H9 (cell line): ENCODE results near the gene ZBED5.

GRCh38 chr11:10857661-10858166 lies at the start of gene ZBED5:
TSS of gene ZBED5 (minus strand) at chr11:10858053.
- PRO-cap, result bidirectional peak, plus-strand start at chr11:10857799, minus-strand start at chr11:10857859; bidirectional peak, plus-strand start at chr11:10858225, minus-strand start at chr11:10858053

DNA sequence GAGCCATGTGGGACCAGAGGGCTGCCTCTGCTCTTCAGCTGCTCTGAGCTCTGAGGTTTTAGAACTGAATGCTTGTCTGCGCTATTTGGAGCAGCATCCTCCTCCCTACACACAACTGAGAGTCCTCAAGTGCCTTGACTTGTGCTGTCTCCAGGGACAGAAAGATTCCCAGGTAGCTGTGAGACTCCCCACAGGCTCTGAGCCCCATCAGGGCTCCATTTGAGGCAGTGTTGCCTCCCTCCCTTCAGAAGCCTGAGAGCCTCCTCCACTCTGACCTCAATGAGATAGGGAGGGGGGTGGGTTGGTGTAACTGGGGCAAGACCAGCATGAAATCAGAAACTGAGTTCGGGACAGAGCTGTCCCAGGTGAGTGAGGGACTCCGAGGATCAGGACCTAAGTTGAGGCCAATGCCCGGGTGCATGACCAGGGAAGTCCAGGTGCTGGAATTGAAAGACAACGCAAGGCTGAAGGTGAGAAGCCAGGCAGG lies 40.7 kb upstream of the ZBED5 start:
- PRO-cap, result no peak

DNA sequence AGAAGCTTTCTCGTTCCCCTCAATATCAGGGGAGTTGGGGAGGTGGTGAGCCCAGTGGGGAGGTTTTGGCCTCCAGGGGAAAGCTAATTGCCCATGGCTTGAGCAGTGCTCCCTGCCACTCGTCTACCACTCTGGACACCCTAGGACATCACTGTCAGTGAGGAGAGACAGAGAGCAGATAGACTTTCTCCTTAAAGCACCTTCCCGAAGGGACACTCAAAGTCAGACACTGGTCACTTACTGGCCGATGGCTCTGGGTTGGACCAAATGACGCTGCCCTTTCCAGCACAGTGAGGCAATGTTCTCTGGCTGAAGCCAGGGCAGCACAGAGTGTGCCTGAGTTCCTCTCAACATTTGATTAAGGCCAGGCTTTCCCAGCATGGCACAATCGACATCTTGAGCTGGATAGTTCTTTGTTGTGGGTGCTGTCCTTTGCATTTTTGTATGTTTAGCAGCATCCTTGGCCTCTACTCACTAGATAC lies 206.3 kb downstream of the CSNK2A3 start:
- PRO-cap, result no peak

GRCh38 chr11:11461383-11461931 lies 108.4 kb upstream of the CSNK2A3 start:
- PRO-cap, result no peak

GRCh38 chr11:11555271-11556112 lies 66.3 kb downstream of the GALNT18 start:
- PRO-cap, result no peak

DNA sequence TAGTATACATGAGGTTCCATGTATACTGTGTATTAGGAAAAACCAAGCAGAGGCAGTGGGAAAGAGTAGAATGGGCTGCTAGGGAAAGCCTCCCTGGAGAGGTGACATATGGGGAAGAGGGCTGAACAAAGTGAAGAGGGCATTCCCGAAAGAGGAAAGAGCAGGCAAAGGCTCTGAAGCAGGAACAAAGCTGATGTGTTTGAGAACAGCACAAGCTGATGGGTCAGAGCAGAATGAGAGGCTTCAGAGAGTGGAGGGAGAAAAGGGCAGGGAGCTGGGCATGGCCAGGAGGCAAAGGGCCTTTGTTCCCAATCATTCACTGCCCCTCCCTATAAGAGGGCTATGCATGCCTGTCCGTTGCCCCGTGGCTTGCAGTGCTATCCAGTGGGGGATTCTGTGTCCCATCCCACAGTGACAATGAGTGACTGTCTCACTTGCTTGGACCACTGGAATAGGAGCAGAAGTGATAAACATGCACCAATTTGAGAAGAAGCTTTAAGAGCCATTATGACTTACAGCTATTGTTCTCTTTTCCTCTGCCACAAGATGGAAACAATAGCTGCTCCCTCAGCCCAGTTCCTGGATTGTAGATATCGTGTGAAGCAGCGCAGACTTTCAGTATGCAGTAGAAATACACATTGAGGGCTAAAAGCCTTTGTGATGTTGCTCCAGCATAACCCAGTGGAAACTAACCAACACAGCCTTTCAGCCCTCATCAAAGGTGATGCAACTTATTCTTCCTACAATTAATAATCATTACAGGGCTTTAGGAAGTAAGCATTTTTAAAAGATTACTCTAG lies 39.6 kb downstream of the GALNT18 start:
- PRO-cap, result no peak

DNA sequence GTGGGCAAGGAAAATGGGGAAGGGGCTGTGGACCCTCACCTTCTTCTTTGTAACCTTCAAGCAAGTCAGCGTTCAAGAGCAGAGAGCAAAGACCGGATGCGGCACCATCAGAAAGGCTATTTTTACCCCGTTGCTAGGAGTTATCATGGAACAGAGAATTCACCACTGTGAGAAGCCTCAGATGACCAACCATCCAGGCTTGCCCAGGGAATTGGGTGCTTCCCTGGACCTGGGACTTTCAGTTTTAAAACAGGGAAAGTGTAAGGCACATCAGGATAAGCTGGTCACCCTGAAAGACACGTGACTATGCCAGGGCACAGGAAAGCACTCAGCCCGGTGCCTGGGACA lies 10.5 kb downstream of the GALNT18 start:
- PRO-cap, result no peak

DNA sequence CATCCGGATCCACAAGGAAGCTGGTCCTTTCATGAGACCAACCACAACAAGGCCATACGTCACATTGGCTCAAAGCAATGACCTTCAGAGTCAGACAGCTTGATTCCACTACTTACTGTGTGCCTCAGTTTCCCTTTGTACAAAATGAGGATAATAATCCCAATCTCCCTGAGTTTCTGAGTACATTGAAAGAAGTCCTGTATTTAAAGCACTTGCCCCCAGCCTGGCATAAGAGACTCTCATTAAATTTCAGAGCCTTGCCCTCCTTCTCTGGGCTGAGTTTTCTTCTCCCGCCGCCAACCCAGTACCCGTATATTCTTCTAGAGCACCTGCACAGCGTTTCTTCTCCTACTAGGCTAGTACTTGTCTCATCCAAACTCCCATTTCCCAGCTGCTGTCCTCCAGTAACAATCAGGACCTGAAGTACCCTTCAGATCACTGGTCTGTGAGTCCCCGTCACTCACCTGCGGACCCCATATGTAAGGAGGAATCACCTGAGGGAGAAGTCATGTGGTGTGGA lies 81.4 kb upstream of the USP47 start:
- PRO-cap, result no peak

DNA sequence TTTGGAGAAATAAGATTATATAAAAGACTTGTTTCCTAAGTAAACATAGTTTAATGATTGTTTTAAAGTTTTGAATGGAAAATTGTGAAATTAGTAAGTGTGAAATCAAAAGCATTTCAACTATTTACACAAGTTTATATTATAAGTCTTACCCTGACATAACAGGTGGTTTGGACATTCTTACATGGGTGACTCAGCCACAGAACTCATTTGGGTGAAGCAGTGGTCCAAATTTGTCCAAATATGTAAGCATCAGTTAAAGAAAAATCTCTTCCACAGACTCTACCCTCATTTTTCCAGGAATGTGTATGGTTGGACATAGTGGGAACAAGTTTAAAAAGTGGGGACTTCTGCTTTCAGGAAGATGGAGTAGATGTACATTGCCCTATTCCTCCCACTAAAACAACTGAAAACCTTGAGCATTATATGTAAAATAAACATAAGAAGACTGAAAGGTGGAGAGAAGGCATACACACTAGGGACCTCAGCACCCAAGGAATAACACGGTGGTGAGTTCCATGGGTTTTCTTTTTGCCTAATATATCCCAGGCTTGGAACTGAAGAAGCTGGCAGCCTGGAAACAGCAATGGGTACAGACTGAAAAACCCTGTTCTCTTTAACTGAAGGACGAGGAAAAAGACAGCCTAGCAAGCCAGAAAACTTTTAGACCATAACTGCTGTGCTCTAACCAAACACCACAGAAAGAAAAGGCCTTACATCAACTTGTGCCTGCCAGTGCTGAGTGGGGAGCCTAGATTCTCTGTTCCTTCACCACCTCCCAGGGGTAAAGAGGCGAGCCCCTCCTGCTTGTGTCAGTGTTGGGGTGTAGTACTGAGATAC lies 68.2 kb downstream of the USP47 start:
- PRO-cap, result no peak

- PRO-cap, result no peak
Measured at GRCh38 chr11:11911789-11912407, 70.1 kb downstream of the USP47 start.

DNA sequence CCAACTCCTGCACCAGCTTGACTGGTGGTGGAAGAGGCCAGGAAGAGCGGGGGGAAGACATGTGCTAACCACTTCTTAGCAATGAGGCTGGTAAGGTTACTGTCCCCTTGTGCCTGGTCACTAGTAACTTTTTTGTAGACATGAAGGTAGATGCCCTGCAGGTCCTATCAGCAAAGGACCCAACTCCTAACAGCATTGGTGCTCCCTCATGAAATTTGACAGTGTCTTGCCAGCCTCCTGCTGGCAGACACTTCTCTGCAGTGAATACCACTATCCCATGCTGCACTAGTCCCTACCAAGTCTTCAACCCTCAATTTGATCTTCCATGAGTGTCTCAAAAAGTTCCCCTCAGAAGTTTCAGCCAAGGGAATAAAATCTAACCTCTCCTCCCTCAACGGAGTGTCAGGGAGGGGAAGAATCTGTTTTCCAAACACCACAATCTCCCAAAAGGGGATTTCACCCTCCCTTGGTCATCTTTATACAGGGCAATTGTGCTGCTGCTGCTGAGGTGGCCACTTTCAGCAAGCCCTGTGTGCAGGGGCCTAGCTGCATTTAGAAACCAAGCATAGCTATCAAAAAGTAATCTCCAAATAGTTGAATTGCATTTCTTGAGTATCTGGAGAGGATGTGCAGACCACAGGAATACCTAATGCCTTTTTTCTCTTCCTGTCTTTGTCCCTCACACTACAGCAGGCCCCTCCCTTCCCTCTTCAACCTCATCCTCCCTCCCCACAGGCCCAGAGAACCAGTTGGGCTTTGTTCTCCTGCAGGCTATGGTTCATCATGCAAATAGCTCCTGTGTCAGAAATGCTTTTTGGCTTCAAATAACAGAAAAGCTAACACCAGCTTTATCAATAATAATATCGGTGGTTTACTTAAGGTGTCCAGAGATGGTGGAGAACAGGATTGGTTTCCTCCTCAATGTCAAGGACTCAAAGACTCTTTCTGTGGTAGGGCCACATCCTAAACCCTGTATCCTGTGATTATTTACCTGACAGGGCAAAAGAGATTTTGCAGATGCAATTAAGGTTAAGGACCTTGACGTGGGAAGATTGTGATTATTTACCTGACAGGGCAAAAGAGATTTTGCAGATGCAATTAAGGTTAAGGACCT lies 47.9 kb downstream of the DKK3 start:
- PRO-cap, result no peak

DNA sequence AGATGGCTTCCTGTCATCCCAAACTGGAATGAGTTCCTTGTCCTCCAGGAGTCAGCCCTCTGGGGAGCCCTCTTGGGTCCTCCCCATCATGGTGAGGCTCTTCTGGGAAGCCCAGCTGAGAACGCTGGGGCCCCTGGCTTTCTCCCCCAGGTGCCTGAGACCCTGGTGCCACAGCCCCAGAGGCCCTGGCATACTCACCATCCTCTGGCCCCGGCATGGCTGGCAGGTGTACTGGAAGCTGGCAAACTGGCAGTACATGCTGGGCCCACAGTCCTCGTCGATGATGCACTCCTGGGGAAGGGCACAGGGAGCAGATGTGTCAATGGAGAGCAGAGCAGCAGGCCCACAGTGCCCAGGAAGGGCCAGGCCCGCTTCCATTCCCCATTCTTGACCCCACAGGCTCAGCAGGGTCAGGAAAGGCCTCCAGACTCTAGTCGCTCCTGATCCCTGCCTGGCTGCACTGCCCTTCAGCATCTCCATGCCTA lies 40.2 kb downstream of the DKK3 start:
- PRO-cap, result no peak

GRCh38 chr11:11978808-11979671 lies 29.4 kb downstream of the DKK3 start:
- PRO-cap, result no peak

- PRO-cap, result no peak
Measured at GRCh38 chr11:12066645-12067568, 43.5 kb upstream of the MICAL2 start.

DNA sequence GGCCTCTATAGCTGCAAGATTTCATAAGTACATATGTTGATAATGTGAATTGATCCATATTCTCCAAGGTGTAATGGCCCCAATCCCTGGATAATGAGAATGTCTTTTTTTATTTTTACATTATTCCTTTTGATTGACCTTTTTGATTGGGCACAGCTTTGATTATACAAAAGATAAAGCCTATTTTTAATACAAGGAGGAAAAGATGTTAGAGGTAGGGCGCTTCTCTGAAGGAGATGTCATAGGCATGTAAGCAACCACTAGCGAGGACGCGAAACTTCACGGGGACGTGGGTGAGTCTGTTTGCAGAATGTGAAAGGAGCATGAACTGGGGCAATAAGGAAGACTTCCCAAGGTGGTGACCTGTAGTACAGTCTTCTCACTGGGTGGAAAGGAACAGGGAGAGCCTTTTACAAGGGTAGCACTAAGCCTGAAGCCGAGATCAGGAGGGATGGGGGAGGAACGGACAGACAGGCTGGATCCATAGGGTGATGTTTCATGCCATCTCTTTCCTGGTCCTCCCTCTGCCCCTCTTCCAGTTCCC lies 10.0 kb upstream of the MICAL2 start:
- PRO-cap, result no peak

DNA sequence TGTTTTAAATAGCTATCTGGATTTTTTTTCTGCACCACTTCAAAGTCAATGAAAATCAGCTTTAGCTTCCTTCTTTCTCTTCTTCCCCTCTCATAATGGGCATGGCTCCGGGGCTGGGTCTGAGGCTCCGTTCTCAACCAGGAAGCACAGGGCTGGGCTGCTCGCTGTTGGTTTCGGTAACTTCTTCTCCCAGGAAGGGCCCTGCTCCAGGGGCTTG lies 23.8 kb downstream of the MICAL2 start:
- PRO-cap, result no peak

GRCh38 chr11:12162039-12162535 lies 51.7 kb downstream of the MICAL2 start:
- PRO-cap, result no peak

DNA sequence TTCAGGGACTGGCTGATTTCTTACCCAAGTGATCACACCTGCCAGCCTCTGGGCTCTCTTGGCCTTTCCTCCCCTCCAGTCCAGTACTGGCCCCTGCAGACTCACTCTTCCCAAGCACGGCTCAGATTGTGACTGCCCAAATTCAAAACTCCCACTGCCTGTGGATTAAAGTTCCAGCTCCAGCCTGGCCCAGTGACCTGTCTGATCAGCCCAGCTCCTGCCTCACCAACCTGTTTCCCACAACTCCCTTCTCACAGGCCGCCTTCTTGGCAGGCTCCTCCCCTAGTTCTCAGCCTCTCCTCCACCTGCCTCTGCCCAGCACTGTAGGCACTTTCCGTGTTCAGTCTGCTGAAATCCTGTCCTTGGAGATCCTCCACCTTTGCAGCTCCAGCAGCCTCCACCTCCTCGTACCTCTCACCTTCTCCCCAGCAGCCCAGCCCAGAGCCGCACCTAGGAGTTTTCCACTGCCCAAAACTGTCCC lies 68.6 kb downstream of the MICAL2 start:
- PRO-cap, result no peak

DNA sequence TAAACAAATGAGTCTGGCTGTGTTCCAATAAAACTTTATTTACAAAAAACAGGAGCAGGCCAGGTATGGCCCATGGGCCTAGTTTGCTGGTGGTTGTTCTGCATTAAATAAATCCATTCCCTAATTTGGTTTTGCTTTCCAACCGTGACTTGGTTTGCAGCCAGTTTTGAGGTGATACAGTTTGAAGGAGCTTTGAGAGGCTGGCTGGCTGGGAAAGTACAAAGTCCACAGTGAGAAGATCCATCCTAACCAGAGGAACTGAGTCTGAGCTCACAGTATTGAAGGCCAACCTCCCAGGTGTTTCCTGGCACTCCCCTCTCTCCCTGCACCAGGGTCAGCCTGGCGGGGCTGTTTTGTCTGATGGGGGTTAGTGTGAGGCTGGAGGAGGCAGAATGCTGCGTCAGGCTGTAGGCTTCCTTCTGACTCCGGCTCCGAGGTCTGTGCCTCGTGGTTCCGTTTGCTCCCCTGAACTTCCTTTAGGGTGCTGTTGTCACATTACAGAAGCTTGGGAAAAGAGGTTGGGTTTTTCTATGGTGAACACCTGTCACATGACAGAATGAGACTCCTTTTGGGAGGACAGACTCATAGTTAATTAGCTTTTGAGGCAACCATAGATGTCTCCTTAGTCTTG lies 129.6 kb downstream of the MICAL2 start:
- PRO-cap, result no peak

- PRO-cap, result no peak
Measured at GRCh38 chr11:12253570-12254432, 123.6 kb upstream of the PARVA start.